Vermiform appendix (tissue), 1 donor: ENCODE data around the gene TTC39B.

GRCh38 chr9:7147618-7148238 is 390.0 kb downstream of the KDM4C start:
- PRO-cap: no peak

DNA sequence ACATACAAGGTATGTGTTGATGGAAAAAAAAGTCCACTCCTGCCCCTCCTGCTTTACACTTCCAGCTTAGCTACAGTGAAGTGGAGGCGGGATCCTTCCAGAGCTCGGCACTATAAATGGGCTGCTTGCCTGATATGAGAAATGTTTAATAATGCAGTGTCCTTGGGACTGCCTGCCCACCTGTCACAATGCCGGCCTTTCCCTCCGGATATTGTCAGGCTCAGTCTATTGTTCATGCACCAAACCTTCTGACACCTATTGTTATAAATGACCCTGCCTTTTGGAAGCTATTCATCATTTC is 146.4 kb downstream of the DMAC1 start:
- PRO-cap: no peak

- PRO-cap: no peak
These were observed 1023.0 kb upstream of the DMAC1 start for GRCh38 chr9:8822555-8822932.

GRCh38 chr9:8958362-8958627 is 1158.7 kb upstream of the DMAC1 start:
- PRO-cap: no peak

DNA sequence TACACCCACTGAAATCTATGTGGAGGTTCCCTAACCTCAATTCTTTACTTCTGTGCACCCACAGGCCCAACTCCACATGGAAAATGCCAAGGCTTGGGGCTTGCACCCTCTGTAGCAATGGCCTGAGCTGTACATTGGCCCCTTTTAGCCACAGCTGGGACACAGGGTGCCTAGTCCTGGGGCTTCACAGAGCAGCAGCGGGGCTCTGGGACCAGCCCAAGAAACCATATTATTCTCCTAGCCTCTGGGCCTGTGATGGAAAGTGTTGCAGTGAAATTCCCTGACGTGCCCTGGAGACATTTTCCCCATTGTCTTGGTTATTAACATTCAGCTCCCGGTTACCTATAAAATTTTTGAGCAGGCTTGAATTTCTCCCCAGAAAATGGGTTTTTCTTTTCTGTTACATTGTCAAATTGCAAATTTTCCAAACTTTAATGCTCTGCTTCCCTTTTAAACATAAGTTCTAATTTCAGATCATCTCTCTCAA is 206.5 kb upstream of the PTPRD start:
- PRO-cap: no peak

GRCh38 chr9:11196585-11196890 is 583.7 kb upstream of the PTPRD start:
- PRO-cap: no peak

- PRO-cap: no peak
These were observed 107.4 kb downstream of the LURAP1L start for GRCh38 chr9:12882235-12882591.

DNA sequence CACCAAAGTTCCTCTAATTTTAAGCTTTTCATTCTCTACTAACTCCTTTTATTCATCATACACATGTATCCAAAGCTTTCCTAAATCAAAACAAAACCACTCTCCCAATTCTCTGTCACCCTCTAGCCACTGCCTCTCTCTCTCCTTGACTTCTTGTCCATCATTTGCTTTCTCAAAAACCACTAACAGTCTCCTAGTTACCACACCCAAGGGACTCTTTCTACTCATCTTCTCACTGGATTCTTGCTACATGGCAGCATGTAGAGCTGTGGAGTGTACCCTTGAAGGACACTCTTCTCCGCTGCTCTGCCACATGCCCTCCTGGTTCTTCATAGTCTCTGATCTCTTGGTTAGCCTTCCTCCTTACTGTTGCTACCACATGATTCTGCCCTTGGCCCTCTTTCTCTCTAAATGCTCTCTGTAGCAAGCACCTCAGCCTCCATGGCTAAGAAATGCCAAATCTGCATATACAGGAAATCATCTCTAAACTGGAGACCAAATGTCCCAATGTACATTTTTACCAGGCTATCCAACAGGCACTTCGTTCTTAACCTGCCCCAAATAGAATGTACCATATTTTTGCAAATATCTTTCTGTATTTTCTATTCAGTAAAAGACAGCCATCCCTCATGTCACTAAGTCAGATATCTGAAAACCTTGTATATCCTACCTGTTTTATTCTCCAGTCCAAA is 144.8 kb downstream of the MPDZ start:
- PRO-cap: no peak

DNA sequence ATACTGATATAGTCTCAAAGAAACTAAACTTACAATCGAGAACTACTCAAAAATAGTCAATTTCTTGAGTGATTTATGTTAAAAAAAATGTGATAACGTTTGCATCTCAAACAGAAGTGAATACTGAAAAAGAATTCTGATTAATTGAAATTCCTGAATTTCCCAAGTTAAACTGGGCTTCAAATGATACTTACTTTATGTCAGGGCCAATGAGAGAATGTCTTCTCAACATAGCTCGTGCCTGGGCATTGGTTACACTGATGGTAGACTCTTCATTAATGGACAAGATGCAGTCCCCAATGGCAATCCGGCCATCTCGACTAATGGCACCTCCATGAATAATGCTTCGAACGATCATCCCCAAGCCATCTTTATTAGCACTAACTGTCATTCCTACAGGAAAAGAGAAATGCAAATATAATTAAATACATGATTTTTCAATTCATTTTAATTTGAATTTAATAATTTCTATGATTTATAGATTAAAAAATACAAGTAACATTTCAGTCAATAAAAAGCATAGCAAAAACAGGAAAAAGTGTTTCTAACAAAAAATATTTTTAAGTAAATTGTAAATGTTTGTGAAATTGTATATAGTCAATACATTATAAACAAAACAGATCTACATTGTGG is 111.2 kb downstream of the MPDZ start:
- PRO-cap: no peak

- PRO-cap: no peak
These were observed 286.9 kb downstream of the NFIB start for GRCh38 chr9:14026885-14027602.

DNA sequence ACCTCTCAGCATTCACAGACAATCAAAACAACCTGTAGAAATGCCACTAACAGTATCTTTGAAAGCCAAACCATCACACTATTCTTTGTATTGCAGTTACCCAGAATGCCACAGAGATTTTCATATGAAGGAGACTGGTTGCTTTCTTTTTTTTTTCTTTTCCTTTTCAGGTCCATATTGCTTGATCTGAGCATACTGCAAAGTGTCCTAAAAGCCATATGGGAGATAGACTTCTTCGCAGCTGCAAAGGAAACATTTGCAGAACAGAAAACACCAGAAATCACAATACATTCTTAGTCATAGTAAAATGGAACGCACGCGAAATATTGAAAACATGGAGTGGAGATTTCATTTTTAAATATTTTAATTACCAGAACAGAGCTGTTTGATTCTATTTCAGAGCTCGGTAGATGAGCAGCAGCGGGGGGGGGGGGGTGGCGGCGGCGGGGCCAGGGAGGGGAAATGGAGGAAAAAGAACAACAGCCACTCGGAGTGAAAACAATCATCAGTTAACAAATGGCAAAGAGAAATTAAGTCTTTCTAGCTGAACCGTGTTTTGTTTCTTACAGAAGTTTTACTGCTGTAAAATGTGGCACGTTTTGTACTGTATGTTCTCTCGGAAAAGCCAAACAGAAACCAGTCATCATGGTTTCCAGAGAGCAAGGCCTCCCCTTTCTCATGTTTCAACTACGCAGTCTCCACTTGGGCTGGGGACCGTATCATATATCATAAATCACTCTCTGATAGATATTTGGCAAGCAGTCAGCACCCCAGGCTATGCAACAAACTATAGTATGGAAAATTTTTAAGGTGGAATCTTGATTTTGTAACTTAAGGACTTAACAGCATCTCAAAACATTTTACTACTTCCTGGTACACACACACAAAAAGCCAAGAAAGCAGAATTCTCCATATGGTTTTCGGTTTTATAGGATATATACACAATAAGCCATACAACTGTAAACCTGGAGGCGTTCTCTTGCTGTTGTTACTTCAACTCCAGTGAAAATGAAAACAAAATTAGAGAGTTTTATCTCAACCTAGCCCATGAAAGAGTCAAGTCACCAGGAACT is 283.8 kb downstream of the NFIB start:
- PRO-cap: no peak

DNA sequence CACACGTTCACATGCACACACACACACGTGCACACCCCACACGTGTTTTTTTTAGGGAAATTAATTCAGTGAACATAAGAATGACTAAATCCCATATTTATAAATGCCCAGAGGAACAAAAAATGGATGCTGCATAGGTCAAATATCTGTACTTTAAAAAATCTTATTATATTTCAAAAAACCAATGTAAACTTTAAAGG is 32.2 kb downstream of the NFIB start:
- PRO-cap: no peak

DNA sequence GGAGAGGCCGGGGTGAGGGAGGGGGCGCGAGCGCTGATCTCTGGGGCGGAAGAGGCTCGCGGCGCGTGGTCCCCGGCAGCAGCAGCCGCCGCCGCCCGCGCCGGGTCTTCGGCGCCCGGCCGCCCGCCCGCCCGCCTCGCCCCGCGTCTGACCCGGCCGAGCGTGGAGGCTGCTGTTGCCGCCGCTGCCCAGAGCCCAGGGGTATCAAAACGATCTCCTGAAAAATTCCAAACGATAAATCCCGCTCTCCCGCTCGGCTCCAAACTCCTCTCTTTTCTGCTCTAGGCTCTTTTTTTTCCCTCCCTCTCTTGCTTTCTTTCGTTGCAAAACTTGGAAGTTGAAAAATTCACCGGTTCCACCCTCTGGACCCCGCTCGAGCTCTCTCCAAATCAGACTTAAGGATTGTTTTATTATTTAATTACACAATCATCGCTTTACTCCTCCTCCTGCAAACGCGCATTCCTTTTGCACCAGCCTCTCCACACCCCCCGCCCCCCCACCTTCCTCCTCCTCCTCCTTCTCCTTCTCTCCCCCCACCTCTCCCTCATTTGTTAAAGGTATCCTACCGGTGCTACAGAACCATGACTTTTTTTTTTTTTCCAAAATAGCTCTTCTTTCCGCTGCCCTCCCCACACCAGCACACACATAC is 389 bp upstream of the NFIB start:
- PRO-cap: bidirectional peak, plus-strand start at position 51 of the sequence, minus-strand start at position 149 of the sequence; bidirectional peak, plus-strand start at position 554 of the sequence, minus-strand start at position 397 of the sequence

DNA sequence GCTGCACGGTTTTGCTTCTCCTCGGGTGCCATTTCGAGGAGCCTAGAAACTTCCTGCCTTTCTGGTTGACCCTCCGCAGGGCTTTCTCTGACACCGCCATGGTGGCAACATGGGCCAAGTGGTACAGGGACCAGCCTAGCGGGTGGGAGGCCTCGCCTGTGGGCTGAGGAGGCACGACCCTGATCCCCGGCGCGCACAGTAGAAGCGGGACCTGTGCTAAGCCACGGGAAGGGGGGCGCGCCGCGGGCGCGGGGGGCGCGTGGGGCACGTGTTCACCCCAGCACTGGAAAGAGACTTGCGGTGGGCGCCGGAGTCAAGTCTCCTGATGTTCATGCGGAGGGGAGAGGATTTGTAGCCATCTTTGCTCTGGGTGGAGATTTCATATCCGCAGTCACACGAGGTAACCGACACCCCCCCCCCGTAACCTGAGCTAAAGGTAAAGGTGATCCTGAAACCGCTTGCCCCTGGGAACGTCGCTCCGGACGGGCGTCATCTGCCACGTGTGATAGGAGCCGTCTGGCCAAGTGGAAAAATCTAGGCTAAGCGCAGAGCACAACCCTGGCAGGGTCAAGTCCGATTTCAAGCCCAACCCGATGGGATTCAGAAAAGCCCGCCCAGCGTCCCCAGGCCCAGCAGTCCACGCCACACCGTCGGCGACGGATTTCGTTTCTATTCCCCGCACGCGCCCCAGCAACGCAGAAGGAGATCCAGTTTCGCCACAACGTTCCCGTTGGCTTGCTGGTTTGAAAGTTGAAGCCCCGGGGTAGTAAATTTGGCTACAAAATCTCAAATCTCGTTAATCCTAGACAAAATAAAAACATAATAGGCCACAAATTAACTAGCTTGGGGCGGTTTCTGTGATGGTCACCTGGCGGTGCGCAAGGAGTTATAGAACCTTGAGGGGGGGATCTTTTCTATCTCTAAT is 32.2 kb upstream of the NFIB start:
- PRO-cap: no peak

DNA sequence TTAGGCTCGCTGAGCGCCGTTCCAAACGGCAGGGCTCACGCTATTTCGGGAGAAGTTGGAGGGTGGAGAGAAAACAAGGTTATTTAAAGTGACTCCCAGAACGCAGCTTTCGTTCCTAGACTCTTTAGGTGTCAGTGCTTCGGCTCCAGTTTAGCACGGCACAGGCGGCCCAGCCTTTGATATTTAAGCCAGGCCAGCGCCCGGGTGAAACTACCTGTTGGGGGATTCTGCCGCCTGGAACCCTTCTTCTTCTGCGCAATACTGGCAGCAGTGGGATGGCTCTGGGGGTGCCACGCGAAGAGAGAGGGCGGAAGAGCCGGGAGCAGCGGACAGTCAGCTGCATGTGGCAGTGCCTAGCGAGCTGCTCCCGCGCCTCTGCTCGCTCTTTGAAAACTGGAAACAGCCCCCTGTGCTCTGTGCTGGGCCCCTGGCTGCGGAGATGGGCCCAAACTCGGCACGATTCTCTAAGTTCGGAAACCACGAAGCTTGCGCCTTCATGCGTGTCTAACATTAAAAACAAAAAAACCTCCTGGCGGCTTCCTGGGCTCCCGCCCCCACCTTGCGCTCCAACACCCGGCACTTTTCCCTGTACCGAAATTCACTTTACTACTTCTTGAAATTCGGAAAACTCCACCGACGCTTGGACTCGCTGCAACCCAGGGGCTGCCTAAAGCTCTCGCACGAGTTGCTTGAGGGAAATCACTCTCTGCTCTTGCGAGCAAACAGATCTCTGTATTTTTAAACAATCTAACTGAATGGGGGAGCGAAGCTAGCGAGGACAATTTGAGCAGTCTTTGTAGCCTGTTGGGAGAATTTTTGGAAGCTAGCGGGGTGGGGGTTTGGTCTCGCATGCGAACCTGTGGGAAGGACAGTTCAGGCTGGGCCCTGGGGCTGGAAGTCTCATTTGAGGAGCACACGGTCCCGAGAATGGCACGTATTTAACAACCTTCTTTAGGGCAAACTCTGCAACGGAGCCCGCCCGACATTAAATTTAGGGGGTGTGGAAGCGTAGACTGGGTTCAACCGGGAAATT is 34.8 kb upstream of the NFIB start:
- PRO-cap: no peak

DNA sequence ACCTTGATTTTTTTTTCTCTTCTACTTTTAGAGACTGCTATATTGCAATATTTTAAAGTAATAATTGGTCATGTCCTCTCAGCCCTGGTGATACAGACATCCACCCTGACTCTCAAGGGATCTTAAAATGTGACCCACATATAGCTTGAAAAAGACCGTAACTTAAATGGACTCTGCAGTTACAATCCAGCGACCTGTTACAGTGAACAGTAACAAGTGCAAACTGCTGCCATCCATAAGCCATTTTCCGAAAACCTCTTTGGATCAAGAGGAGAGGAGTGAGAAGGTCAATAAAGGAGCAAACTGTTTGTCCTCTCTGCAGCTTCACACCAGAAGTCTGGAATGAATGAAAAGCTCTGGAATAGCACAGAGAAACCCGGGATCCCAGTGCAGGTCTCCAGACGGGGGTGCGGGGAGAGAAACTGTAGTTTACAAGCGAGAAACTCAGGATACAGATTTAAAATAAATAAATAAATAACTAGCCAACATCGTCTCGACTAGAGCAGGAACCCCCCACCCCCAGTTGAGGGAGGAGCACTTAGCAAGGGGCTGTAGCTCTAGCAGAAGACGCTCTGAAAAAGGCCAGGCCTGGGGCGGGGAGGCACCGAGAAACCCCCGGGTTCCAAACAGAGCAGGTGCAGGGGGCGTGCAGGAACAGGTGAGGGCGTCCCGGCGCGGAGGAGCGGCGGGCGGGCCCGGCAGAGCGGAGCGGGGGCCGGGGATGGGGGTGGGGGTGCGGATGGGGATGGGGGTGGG is 615 bp downstream of the ZDHHC21 start:
- PRO-cap: no peak

- PRO-cap: unidirectional peak, plus-strand start at chr9:15306173
These were observed 993 bp downstream of the TTC39B start for GRCh38 chr9:15305648-15306797.

- PRO-cap: unidirectional peak, minus-strand start at chr9:15306920; bidirectional peak, plus-strand start at chr9:15307499, minus-strand start at chr9:15307195
These were observed at the start of gene TTC39B for GRCh38 chr9:15306798-15307766. TSS of gene TTC39B (minus strand) at chr9:15307216.

DNA sequence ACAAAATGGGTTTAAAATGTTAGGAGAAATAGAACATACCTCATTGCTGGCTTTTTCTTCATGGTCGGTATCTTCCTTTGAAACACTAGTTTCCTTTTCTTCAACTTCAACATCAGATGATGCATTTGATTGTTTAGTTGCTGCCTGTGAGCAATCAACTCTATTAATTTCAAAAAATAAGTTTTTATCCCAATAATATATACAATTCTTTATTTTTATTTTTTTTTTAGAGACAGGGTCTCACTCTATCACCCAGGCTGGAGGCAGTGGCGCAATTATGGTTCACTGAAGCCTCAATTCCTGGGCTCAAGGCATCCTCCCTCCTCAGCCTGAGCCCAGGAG is 24.0 kb downstream of the PSIP1 start:
- PRO-cap: no peak

DNA sequence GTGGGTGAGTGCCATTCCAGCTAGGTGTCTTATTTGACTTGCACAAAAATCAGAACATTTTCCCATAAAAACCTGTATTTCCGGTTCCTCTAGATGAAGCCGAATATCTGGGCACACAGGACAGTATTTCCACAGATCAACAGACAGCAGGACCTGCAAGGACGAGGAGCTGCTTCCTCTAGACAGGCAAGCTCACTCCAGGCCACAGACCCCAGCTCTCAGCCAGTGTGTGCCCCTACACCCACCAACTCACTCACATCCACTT is 588.7 kb downstream of the BNC2 start:
- PRO-cap: no peak